Skin of body (tissue), 2 donors: ENCODE data around the gene SASH1.

DNA sequence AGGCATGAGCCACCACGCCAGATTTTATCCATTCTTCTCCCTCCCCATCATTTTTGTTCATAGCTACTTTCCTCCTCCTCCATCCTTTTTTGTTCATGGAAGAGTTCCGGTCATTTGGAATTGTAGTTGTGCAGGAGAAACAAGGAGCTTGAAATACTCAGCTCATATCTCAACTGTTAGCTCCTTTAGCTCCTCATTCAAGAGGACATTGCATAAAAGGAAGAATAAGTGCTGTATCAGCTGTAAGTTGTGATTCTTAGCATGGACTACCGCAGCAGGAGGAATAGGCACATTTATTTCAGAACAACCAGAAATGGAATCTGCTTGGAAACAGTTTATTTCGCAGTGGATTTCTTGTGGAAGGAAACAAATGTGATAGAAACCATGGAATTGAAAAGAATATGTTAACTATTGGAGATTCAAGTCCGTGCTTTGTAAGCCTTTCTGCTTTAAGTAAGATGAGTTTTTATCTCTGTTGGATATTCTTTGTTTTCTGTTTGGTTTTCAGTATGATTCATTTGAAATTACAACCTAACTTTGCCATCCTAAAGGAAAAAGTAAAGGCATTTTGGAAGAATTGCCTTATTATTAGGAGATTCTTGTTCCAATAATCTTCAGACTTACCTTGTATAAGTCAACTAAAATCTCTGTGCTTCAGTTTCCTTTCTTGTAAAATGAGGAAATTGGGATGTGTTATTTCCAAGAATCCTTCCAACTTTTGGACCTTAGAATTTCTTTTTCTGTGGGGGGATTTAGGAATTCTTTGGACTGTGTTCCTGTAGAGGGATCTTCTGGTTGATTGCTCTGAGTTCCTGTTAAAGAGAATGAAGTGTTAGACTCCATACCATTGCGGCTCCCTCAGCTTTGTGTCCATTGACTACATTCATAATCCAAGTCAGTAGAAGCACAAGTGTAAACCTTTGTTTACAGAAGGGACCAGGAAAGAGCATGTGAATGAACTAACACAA lies 7.9 kb downstream of the STXBP5 start:
- RAMPAGE, long total RNA = no peak

DNA sequence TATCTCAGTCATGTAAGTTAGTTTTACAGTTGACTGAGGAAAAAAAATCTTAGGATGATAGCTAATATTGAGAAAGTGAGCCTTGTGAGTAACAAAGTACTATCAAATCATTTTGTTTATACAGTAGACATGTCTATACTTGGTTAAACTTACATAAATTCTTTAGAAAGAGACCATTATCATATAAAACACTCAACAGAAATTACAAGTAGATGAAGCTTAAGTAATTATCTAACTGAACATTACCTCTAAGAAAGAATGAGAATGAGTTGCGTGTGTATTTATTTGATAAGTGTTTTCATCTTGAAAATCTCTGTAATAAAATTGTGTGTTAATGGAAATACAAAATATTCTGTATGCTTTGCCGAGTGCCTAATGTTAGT lies 55.0 kb downstream of the STXBP5 start:
- RAMPAGE, long total RNA = no peak

DNA sequence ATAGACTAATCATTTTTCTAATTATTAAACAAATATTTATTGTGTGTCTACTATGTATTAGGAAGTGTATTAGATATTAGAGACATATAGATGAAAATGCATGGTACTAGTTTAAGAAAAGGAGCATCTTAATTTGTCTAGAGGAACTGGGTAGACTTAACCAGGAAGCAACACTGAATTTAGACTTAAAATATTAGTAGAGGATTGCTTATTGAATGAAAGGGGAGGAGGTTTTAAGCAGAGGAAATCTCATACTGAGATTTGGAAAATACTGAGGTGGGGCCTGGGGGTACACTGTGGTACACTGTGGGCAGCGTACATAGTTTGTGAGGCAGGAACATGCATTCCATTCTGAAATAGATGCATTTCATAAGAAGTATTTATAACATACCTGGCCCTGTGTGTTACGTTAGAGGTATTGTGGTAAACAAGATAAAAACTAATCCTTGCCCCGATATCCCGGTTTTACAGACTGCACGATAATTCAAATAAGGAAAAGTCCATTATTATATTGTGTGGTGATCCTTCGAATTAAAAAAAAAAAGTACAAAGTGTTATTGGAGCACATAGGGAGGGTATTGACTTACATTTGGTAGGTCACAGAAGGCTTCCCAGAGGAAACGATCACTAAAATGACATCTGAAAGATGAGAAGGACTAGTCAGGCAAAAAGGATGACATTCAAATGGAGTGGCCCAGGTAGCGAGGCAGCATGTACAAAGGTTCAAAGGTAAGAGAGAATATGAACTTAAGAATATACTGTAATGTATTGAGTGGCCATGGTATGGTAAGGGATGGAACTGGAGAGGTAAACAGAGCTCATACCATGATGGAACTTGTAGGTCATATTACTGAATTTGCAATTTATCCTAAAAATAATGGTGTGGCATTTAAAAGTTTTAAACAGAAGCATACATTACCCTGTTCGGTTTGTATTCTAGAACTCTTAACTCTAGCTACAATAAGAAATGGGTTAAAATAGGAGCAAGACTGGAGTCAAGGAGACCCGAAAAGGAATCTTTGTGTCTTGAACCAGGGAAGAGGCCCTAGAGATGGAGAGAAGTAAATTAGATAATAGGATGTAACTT lies 61.5 kb downstream of the STXBP5 start:
- RAMPAGE, long total RNA = no peak

GRCh38 chr6:147295067-147296329 lies 91.3 kb downstream of the STXBP5 start:
- RAMPAGE, long total RNA = no peak

DNA sequence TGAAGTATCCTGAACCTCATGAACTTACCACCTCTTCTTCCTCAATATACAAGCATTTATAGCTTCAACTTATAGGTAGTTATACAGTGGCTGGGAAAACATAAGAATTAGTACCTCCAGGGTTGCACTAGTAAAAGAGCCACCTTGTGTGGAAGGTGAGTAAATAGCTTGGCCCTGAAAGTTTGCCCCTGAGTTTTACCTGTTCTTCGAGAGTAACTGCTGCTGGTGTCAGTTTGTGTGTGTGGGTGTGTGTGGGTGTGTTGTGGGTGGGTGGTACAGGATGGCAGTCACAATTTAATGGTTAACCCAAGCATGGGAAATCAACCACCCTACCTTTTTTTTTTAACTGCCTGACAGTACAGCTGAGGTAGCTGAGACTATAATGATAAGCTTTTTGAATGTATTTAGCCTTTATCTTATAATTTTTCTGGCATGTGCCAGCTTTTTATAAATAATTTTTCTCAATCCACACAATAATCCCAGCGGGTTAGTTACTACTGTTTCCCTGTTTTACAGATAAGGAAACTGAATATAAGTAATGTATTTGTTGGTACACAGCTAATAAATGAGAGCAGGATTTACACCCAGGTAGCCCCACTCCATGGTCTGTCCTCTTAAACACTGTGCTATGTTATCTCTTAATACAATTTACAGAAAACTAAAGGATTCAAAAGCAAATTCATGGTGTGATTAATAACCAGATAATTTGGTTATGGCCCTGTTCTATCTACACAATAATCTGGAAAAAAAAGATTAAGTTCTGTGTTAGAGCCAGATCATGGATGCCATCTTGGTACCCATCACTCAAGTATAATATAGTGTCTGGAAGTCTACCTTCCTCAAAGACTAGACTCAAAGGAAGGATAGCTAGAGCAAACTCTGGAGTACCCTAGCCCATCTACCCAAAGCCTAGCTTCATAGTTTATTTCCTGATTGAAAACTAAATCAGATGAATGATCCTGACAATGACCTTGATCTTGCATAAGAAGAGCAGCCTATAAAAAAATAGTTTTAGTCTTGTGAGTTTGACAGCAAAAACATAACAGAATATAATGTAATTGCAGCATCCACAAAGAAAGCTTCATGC lies 137.6 kb downstream of the STXBP5 start:
- RAMPAGE, long total RNA = no peak

DNA sequence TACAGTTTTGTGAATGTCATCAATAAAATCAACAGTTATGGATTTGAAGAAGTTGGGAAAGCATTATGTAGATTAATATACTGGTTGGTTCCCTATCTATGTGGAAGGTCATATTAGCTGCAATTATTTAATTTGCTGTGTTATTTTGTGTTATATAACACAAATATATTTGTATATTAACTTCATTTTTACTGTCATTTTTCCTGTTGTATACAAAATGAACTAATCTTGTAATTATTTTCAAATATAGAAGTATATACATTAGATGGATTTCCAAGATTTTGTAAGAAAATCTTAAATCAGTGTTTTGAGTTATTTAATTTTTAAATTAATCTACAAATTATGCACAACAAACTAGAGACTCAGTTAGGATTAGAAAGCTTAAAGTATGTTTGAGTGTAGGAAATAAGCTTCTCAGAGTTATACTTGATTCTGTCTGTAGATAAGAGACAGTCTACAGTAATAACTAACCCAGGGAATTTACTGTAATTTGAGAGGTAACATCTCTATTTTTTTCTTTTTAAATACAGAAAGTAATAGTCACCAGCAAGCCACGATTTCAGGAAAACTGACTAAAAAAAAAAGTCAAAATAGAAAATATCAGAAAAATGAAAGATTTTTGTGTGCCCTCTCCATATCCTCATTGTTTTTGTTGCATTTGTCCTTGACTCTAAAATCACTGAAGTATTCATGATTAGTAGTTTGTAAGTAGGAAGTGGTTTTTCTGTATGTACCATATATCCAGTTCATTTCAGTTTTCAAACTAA lies 121.6 kb upstream of the SAMD5 start:
- RAMPAGE, long total RNA = no peak

DNA sequence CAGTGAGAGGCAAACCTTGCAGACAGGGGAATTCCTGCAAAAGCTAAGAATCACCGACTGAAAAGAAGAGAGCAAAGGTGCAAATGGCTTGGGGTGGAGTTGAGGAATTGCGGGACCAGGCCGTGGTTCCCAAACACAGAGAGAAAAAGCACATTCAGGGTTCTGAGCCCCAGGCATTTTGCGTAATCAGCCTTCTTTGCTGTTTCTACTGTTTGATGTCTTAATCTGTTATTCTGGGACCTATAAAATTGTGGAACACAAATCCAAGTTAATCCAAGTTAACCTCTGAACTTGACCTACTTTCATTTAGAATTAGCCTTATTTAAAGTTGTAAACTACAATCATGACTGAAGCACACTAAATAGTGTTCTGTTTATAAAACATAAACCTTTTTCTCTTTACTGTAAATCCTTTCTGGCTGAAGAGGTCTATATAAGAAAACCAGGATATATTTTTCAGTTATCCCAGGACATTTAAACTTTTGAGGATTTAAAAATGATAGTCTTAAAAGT lies 22.2 kb downstream of the SAMD5 start:
- RAMPAGE, long total RNA = no peak

- RAMPAGE, long total RNA = no peak
Measured at GRCh38 chr6:148271828-148272419, 70.7 kb upstream of the SASH1 start.

GRCh38 chr6:148342088-148342956 lies at the start of gene SASH1:
SASH1 (plus strand) TSS chr6:148342838.
- RAMPAGE, long total RNA = no peak

- RAMPAGE, long total RNA = no peak
Measured at GRCh38 chr6:148406350-148406922, 63.8 kb downstream of the SASH1 start.

DNA sequence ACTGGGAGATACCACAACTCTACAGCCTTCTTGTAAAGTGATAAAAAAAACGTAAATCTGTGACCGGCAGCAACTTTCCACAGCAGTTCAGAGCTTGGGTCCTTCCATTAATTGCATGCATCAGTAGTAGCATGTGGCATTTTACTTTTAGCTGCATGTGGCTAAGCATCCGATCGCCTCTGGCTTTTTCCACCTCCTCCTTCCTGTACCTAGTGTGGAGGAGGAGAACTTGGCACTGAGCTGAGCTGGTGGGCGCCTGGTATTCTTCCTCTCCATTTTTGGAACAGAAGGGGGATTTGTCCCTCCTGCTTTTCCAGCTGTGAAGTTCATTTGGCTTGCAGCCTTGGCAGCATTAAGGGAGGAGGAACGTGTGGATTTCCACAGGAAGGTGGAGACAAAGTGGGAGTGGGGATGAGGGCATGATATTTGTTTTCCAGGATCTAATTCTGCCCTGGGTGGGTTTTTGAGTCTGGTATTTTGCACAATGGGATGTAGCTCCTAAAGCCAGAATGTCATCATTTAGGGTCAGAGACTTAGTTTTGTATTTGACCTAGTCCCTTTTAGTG lies 89.8 kb downstream of the SASH1 start:
- RAMPAGE, long total RNA = no peak

- RAMPAGE, long total RNA = no peak
Measured at GRCh38 chr6:148509078-148509391, 166.4 kb downstream of the SASH1 start.

DNA sequence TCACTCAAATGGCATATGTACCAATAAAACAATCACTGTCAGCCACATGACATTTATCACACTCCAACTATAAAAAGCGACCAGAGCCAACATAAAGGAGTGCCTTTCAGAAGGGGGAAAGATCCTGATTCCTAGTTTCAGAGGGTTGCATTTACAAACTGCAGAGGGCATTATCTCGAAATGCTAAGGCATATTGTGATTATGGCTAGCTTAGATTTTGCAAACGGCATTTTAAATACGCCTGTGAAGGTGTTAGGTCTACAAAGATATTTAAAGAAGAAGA lies 176.4 kb downstream of the SASH1 start:
- RAMPAGE, long total RNA = no peak

GRCh38 chr6:149128274-149129030 lies 189.1 kb upstream of the TAB2 start:
- RAMPAGE, long total RNA = no peak

- RAMPAGE, long total RNA = no peak
Measured at GRCh38 chr6:149169916-149170231, 147.6 kb upstream of the TAB2 start.

DNA sequence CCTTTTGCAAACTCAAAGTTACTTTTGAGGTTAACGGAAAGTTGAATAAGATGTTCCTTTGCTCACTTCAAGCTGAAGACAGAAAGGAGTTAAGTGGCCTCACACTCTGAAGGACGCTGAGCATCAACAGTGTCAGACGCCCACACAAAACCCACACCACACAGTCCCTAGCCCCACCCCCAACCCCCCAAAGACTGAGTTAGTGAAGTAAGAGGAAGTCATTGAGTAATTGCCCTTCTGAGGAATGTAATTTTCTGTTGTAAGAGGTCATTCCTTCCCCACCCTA lies 45.8 kb upstream of the TAB2 start:
- RAMPAGE, long total RNA = no peak

DNA sequence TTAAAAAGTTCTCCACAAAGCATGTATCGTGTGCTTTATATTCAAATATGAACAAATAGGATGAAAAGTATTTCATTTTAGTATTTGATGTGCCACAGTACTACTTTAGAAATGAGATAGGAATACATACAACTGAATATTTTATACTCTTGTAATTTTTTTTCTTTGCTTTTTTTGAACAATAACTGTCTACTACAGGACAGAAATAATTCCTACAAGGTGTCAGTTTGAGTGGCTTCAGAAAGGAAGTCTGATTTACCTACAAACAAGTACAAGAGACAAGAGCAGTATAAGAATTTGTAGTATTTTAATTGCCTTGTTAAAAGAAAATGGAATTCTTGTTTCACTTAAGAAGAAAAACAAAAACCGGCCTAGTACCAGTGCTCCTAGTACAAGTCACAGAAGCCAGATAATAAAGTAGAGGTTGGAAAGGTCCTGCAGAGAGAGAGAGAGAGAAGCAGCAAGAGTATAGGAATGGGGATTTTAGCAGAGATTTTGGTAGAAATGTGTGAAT lies 6.3 kb downstream of the TAB2 start:
- RAMPAGE, long total RNA = no peak

DNA sequence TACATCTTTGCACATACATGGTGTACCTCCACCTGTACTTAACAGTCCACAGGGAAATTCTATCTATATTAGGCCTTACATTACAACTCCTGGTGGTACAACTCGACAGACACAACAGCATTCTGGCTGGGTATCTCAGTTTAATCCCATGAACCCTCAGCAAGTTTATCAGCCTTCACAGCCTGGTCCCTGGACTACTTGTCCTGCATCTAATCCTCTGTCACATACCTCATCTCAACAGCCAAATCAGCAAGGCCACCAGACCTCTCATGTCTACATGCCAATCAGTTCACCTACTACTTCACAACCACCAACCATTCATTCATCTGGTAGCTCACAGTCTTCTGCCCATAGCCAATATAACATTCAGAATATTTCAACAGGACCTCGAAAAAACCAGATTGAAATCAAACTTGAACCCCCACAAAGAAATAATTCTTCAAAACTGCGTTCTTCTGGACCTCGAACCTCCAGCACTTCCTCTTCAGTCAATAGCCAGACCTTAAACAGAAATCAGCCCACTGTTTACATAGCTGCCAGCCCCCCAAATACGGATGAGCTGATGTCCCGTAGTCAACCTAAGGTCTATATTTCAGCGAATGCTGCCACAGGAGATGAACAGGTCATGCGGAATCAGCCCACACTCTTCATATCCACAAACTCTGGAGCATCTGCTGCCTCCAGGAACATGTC lies 21.4 kb upstream of the SUMO4 start:
- RAMPAGE, long total RNA = no peak

DNA sequence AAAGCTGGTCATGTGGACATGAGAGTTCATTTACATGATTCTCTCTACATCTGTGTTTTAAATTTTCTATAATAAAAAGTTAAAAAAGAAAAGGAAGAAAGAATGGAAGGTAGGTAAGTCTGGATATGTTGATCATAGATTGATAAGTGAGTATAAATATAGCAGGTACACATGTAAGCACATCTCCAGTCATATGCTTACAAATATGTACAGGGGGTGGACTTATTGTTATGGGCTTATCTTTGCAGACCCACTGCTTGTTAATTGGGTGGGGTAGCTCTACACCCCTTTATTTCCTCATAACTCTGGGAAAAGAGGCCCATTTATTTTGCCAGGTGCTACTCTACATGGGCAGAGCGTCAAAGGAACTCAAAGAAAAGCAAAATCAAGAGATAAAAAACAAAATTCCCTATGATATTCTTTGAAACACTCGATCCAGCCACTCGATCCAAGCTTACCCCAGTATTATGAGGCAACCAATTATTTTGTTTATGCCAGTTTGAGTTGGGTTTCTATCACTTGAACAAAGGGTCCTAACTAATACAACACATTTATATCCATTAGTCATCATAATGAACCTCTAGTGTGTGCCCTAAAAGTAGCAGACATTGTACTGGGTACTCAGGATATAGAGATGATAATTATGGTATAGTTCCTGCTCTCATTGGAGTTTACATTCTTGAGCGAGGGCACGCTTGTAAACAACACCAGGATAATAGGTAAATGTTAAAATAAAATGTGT lies 1.8 kb downstream of the PPIL4 start:
- RAMPAGE, long total RNA = no peak

DNA sequence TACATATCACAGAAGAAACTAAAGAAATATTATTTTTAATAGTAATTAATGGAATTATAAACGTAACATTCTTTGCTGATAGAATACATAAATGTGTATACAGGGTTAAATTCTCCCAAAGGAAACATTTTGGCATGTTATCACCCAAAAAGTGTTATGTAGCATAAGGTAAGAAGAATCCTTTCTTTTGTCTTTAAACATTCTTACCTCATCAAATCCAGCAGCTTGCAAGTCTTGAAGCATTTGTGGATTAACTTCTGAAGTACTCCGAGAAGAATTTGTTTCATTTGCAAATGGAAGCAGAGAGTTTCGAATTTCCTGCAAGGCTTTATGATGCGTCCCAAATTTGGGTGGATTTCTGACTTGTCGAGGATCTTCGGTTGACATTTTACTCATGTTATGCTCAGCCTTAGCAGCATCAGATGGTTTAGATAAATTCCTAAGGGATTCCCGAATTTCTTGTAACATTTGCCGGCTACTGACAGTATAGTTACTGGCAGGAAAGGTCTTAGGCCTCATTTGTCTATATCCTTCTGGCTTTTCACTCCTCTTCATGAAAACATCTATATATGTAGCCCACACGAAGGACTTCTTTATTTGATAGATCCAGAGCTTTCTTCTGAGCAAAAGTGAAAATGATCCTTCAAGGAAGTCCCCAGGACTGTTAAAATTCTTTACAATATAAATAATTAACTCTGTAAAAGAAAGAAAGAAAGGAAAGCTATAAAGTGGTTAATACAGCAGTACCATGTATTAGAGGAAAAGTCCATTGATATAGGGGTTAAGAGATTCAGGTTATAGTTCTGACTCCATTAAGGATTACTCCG lies 16.1 kb downstream of the LATS1 start:
- RAMPAGE, long total RNA = no peak